Mesenchymal stem cell of Wharton's jelly (primary cell): ENCODE measurements around the gene MYZAP.

DNA sequence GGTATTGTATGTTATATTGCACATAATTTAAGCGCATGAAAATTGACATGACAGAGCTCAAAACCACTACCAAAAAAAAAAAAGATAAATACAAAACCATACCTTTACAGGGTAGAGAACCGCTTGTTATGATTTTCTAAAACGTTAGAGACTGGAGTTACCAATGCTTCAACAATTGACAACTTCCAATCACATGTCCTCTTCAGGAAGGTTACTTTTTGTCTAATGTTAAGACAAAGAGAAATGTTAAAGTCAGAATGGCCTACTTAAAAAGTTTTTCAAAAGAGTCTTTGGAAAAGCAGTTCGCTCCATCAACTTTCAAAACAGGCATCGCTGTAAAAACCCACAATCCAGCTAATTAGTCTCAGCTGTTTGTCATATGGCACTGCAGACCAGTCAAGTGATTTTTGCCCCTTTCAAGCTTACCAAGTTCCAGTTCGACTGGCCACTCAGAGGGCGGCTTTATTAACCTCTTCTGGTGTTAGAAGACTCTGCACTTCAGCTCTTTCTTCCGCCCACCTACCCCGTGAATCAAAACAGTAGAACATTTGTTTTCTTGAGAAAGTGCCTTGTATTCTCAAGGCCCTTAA lies 19.5 kb downstream of the RAB27A start:
- CAGE, long polyA plus RNA: no peak

DNA sequence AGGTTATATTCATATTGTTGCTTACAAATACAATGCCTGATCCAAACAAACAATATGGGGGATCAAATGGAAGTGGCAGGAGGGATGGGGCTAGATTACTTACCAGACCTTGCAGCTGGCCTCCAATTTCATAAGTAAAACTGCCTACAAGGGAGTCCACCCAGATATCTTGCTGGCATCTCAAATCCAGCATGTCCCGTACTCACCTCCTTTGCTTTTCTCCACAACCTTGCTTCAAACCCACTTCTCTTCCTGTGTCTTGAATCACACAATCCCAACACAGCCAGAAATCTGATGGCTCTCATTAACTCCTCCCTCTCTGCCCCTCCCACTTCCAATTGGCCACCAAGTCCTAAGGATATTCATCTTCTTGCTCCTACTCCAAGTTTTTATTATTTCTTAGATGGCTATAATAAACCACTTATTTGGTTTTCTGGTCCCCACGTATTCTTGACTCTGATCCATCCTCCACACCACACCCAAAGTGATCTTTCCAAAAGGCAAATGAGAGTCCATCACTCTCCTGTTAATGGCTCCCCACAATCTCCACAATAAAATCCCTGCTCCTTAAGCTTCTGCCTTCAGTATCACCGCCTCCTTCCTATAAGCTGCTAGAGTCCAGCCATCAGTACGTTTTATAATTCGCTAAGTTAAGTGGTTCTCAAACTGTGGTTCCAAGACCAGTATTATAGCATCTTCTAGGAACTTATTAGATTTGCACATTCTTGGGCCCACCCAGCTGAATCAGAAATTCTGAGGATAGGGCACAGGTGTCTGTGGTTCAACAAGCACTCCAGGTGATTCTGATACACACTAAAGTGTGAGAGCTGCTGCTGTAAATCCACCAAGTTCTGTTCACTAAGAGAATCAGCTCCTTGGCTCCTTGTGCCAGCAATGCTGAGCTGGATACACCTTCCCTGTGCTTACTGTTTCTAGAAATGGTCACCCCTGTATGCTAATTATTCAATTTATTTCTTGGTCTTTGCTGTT lies 18.7 kb downstream of the RAB27A start:
- CAGE, long polyA plus RNA: no peak

DNA sequence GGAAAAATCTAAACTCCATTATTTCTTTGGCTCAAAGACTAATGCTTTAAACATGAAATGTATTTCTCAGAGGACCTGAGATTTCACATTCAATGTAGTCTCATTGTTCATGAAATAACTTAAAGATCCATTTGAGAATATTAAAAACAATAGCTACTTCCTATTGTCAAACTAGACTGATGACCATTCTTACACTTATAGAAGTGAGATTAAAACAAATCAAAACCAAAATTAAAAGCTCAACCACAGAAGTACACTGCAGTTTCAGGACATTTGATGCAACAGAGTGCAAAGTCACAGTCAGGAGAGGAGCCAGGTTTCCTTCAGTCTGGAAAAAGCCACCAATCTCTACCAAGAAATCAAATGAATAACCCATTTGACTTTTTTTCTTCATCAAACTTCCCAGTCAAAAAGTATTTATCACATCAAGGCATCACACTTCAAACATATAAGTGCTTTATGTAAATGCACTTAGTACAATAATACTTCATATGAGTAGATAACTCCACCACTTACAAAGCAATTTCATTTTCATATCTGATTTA lies 5.4 kb downstream of the CCPG1 start:
- CAGE, long polyA plus RNA: no peak

DNA sequence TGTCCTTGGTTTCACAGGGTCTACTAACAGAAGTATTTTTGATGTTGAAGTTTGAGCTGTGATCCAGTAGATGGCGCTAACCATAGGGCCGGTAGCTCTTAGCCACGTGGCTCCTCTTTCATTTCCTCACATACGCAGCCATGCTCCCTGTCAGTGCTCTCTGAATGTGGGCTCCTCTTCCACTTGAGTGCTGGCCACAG lies 18.4 kb upstream of the DNAAF4 start:
- CAGE, long polyA plus RNA: no peak

- CAGE, long polyA plus RNA: no peak
Observed at GRCh38 chr15:55627610-55628101, 39.5 kb upstream of the PYGO1 start.

DNA sequence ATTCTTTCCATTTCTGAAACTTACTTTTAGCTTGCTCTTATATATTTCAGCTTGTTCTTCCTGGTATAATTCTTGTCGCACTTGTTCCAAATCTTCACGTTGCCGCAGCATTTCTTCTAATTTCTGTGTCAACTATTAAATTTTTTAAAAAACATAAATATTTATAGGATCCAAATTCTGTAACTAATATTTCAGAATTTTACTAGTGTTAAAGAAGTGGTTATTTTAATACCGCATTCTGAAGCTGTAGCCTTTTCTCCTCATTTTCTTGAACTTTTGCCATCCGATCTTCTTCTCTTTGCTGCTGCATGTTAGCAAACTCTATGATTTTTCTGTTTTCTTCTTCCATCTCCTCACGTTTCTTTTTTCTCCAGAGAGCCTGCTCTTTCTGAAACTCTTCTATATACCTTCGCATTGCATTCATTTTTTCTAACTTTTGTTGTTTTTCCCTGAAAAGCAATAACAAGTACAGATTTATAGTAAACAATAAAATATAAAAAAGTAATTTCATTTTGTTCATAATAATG lies 21.5 kb downstream of the MNS1 start:
- CAGE, long polyA plus RNA: no peak

GRCh38 chr15:56444209-56444717 lies 20.7 kb downstream of the MNS1 start:
- CAGE, long polyA plus RNA: no peak

- CAGE, long polyA plus RNA: no peak
Observed at GRCh38 chr15:56780237-56780693, 47.0 kb upstream of the ZNF280D start.

DNA sequence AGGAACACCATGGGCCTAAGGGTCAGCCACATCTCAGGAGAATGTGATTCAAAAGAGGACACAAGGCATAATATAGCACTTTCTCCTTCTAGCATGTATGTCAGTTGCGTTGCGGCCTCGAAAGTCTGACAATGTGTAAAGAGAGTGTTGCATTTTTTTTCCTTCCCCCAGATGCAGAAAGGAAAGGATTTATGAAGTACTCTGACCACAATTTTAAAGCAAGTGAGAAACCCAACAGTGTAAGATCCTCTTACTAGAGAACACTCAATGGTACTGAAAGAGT lies 31.9 kb upstream of the TCF12 start:
- CAGE, long polyA plus RNA: no peak

GRCh38 chr15:56962839-56963677 lies 44.6 kb downstream of the TCF12 start:
- CAGE, long polyA plus RNA: no peak

DNA sequence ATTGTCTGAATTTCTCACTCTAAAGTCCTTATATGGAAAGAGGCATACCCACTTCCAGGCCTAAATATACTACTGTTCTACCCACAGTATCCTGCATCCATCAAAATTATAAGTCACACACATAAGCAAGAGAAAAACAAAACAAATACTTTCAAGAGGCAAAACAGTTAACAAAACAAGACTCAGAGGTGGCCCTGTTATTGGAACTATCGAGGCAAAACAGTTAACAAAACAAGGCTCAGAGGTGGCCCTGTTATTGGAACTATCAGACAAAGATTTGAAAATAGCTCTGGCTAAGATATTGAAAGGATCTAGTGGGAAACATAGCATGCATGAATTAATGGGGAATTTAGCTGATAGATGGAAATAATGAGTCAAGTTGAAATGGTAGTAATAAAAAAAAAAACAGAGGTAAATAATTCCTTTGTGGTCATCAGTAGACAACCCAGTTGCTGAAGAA lies 224.1 kb upstream of the CGNL1 start:
- CAGE, long polyA plus RNA: no peak

- CAGE, long polyA plus RNA: no peak
Observed at GRCh38 chr15:57170640-57171373, 205.5 kb upstream of the CGNL1 start.

- CAGE, long polyA plus RNA: no peak
Observed at GRCh38 chr15:57320629-57321189, 55.6 kb upstream of the CGNL1 start.

GRCh38 chr15:57327918-57328451 lies 48.3 kb upstream of the CGNL1 start:
- CAGE, long polyA plus RNA: no peak

DNA sequence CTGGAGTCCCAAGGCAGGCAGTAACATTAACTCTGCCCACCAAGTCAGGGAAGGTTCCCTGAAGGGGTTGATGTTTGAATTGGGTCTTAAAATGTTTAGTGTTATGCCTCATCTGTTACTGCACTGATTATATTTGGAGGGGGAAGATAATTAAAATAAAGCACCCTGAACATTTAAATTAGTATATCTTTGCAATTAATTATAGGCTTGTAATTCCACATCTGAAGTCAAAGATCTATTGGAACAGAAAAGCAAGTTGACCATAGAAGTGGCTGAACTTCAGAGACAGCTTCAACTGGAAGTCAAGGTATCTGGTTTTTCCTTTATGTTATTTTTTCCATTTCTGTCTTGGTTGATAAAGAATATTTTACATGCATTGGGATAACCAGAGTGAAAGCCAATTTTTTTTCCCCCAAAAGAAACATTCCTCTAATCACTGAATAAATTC lies 75.0 kb downstream of the CGNL1 start:
- CAGE, long polyA plus RNA: no peak

GRCh38 chr15:57591645-57592322 lies at the start of gene MYZAP:
Gene MYZAP, plus strand, starts transcription at chr15:57591904.
- CAGE, long polyA plus RNA: no peak

DNA sequence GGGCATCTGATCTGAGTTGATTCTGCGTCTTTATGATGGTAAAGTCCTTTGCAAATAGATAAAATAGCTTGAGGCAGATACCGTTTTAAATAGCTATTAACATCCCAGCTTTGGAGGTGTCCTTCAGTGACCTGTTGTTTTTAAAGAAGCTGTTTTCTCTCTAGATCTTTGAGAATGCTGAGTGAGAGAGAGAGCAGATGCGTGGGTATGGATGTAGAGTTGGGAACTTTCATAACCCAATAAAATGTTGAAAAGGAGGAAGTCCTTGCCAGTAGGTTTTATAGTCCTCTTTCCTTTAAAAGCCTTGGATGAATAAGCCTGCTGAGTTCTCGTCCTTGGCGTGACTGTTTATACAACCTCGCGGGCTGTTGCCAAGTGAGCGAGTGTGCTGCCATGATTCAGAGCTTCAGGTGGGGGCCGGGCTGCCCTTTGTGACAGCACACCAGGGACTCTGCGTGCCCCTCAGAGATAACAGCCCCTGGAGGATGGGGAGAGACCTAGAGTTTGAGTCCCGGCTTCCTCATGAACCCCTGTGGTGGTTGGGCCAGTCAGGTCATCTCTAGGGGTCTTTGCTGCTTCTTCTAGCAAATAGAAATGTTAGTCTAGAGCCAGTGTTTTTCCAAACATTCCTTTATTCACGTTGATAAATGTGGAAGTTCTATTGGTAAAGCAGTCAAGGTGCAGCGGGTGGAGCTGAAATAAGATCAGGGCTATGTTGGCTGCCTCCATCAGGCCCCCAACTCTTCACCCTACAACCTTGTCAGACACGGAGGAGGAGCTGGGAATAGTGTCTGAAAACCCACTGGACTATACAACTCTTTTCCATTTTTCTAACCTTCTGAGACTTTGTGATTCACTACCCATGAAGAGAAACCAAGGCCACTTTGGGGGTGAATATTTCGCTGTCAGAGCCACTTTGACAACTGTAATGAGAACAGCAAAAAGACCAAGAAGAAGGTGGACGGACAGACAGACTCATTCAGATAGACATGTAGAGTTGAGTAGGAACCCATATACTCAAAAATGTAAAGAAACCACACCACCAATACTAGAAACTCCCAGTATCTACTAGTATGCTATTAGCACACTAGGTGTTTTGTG lies 18.7 kb downstream of the MYZAP start:
- CAGE, long polyA plus RNA: no peak

DNA sequence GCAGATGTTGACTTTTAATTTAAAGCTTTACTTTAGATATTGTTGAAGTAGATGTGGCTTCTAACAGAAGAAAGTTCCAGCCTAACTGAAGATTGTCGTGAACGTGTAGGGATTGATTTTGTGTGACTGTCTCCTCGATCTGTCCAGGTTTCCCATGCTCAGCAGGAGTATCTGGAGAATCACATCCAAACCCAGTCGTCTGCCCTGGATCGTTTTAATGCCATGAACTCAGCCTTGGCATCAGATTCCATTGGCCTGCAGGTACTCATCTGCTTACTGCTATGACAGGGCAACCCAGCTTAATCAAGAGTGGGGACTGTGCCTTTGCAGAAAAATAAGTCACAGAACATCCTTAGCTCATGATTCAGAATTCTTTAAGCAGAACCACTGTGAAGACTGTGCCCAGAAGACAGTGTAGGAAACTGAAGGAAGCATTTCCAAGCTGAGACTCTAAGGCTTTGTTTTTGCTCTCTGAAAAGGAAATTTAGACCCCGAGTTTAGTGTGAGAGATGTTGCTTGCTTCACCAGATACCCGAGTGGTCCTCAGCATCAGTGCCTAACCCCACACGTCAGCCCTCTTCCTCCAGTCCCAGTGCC lies 34.0 kb downstream of the MYZAP start:
- CAGE, long polyA plus RNA: no peak

DNA sequence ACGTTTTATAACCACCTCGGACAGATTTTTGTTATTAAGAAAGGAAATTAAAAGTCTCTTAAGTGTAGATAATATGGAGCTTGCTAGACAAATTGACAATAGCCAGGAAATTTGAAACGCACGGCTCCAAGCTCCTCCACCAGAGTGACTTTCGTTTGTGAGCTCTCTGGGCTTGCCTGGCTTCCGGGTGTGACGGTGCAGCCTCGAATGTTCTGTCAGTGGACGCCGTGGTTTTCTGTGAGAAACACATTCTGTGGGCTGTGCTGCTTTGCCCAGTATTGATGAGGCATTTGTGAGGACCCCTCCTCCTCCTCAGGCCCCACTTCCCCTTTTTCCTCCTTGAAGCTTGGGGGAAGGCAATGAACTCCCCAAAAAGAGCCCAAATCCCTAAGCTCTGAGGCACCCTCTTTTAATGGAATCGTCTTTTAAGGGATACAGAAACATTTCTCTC lies 40.7 kb downstream of the POLR2M start:
- CAGE, long polyA plus RNA: no peak

DNA sequence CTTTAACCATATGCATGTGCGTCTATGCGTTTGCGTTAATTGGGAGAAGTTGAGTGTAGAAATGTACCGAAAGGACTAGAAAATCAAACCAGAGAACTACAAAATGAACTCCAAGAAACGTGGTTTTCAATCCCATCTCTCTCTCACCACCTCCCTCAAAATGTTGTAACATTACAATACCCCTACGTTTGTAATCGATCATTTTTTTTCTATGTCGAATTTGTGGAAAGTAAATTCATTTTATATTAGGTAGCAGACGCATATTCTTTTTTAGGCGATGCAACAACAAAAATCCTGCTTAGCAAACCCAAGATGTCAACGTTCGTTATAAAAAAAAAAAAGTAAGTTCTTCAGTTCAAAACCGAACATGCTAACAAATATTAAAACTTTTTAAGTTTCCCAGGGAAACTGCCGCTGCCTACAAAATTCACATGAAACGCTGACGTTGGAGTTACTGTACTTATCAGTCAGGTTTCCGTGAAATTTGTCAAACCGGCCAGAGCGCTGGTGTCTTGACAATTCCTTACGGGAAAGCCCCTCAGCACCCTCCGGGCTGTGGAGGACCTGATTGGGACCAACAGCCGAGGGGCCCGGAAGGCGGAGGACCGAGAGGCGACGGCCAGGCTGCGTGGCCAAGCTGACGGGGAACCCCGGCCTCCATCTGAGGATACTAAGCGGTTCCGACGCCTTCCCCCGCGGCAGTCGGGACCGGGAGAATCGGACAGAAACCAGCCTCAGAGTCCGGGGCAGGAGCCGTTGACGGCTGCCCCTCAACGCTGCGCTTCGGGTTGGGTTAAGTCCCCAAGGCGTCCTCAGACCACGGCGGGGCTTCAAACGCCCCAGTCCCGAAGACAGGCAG lies 752 bp downstream of the ALDH1A2 start:
- CAGE, long polyA plus RNA: no peak